Metanephros (tissue), 2 donors: ENCODE measurements around the gene TMEM132B.

GRCh38 chr12:124939048-124939446 lies 24.6 kb upstream of the UBC start:
- RAMPAGE, long total RNA, result no peak

DNA sequence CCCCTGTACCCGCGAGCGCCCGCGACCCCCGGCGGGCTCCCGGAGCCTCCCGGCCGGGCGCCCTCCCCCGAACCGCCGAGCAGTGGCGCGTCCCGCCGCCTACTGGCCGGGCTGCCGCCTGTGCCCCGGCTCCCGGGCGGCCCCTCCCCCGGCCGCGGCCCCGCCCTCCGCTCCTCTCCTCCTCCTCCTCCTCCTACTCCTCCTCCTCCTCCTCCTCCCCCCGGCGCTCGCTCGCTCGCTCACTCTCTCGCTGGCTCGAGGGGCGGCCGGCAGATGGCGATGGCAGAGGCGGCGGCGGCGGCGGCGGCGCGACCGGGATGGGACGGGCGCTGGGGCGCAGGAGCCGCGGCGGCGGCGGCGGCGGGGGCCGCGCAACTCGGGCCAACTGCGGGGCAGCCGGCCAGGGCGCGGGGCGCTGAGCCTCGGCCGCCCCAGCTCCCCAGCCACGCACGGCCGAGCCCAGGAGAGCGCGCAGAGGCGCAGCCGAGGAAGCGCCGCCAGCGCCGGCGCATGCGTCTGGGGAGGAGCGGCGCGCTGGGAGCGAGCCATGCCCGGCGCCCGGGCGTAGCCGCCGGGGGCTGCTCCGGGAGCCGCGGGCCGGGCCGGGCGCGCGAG lies at the start of gene TMEM132B:
Gene TMEM132B (plus strand): TSS at position 242 of the 615 bp plus-strand sequence.
- RAMPAGE, long total RNA, result no peak

GRCh38 chr12:125652389-125652625 lies 466.1 kb downstream of the TMEM132B start:
- RAMPAGE, long total RNA, result no peak

DNA sequence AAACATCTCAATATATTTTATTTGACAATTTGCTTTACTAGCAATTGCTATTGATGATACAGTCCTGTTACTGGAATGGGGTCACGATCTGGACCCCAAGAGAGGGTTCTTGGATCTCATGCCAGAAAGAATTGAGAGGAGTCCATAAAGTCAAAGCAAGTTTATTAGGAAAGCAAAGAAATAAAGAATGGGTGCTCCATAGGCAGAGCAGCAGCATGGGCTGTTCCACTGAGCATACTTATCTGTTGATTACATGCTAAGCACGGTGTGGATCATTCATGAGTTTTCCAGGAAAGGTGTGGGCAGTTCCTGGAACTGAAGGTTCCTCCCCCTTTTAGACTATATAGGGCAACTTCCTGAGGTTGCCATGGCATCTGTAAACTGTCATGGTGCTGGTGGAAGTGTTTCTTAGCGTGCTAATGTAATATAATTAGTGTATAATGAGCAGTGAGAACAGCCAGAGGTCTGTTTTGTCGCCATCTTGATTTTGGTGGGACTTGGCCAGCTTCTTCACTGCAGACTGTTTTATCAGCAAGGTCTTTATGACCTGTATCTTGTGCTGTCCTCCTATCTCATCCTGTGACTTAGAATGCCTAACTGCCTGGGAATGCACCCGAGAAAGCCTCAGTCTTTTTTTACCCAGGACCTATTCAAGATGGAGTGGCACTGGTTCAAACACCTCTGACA lies 1359.0 kb upstream of the TMEM132C start:
- RAMPAGE, long total RNA, result no peak

GRCh38 chr12:127083212-127083751 lies 1183.7 kb upstream of the TMEM132C start:
- RAMPAGE, long total RNA, result no peak

DNA sequence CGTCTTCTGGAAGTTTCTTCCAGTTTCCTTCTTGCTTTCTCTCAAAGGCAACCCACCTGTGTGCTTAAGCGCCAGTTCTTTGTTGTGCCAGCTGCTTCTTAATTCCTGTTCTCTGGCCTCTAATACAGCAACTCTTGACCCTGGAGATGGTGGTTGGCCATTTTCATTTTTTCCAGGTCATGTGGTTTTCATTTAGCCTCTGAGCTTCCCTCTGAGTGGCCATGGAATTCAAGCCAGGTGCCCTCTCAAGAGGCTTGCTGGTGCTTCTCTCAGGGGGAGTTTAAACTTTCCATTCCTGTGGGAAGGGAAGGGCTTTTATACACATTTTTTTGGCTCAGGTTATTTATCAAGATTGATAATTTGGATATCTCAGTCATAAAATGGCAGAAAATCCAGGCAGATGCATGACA lies 950.0 kb upstream of the TMEM132C start:
- RAMPAGE, long total RNA, result no peak

- RAMPAGE, long total RNA, result no peak
Measured at GRCh38 chr12:127829594-127829793, 437.5 kb upstream of the TMEM132C start.

GRCh38 chr12:127943720-127944049 lies 323.3 kb upstream of the TMEM132C start:
- RAMPAGE, long total RNA, result no peak

DNA sequence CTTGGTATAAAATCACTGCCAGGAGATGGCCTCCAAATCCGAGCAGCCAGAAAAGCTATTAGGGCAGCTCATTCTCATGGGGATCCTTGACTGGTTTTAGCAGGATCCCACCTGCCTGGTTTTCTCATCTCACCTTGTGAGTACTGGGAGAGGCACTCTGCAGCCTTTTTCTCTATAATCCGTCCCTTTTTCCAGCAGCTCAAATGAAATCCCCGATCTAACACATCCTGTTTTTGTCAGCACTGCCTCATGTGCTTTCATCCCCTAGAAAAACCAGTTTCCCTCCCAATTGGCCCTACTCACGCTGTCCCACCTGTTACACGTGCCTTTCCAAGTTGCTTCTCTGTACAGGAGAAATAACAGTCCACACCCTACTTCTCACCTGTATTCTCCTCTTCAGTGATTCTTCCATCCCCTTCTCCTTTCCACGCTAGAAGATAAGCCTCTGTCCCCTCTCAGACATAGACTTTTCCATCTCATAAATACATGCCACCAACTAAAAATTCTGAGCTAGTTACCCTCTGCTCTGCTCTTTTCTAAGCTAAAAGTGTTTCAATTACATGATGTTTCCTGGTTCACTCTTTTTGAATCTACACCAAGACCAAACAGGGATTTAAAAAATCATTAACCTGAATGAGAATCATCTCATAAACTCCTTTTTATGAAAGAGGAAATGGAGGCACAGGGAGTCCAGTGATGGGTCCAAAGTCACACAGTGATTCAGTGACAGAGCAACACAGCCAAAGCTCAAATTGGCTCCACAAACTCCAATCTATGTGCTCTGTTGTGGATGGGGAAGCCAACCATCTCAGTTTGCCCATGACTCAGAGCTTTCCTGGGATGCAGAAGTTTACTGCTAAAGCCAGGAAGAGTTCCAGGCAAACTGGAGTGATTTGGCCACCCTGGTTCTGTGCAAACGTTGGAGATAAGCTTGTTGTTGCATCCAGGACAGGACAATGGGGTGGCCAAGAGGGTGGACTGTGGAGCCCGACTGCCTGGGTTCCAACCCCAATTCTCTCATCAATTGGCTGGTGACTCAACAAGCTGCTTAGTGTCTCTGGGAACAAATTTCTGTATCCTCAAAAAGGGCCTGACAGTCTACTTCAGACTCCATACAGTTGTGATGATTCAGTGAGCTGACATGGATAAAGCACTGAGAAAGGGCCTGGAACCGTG lies 240.0 kb upstream of the TMEM132C start:
- RAMPAGE, long total RNA, result no peak

GRCh38 chr12:128830410-128831078 lies 6.8 kb upstream of the SLC15A4 start:
- RAMPAGE, long total RNA, result no peak

GRCh38 chr12:130044664-130045549 lies 117.4 kb upstream of the FZD10 start:
- RAMPAGE, long total RNA, result no peak

- RAMPAGE, long total RNA, result no peak
Measured at GRCh38 chr12:130254571-130254927, 83.1 kb upstream of the PIWIL1 start.

GRCh38 chr12:130632360-130632779 lies 83.7 kb downstream of the RIMBP2 start:
- RAMPAGE, long total RNA, result no peak

DNA sequence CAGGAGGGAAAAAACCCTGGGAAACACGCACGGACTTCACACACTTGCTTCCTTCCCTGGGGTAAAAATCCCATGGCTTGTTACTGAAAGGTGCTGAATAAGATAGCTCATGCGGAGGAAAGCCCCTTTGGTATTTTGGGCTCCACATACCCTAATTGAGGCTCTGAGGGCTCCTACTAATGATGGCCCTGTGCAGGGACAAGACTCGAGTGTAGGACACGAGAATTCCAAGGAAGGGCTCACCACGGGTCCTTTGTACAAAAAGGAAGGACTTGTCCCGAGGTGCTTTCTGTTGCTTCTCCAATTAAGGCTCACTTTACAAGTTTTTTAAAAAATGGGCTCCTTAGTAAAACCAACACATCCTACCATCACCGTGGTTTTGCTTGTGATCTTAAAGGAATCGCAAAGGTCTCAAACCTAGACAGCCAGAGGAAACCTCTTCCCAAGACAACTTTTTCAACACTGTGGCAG lies 1.0 kb upstream of the RIMBP2 start:
- RAMPAGE, long total RNA, result no peak

DNA sequence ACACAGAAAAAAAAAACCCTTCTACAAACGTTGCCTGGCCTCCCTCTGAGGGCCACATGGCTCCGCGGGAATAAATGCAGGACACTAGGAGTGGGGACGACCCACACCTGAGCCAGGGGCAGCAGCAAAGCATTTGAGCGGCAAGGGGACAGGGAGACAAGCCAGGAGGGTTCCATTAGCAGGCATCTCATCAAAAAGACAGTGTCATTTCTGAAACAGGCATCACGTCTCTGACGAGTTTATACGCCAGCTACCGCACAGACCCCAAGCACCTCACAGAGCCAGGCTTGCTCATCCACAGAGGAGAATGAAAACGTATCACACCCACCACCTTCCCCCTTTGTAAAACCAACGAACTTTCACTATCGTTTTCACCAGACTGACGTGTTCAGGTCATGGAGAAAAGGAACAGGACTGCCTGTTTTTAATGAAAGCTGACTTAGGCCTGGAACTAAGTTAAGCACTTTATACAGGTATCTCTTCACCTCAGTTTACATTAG lies 42.1 kb downstream of the STX2 start:
- RAMPAGE, long total RNA, result no peak

GRCh38 chr12:130916561-130917360 lies 36.9 kb upstream of the ADGRD1 start:
- RAMPAGE, long total RNA, result no peak

- RAMPAGE, long total RNA, result no peak
Measured at GRCh38 chr12:130960726-130961205, 7.1 kb downstream of the ADGRD1 start.

GRCh38 chr12:131222075-131222768 lies 268.5 kb downstream of the ADGRD1 start:
- RAMPAGE, long total RNA, result no peak

- RAMPAGE, long total RNA, result no peak
Measured at GRCh38 chr12:131434354-131435220, 276.3 kb upstream of the SFSWAP start.

DNA sequence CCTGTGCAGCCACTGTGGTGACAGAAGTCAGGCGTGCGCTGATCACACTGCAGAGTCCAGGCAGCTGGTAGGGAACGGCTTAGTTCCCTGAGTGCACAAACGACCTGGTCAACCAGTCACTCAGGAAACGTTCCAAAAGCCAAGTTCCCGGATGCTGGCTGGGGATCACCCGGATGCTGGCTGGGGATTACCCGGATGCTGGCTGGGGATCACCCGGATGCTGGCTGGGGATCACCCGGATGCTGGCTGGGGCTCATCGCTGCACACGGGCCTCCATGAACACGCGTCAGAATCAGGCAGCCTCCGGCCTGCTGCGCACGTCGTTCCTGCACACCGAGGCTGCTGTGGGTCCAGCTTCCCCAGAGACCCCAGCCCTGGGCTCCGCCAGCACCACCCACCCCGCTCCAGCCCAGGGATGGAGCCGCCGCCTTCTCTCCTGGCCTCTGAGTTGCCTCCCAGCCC lies 254.1 kb upstream of the SFSWAP start:
- RAMPAGE, long total RNA, result no peak